Measurements from ENCODE around the genes STAT6, MBD6, DCTN2 and AGAP2.

GRCh38 chr12:57111098-57111591 is at the start of gene STAT6:
Gene STAT6, minus strand, starts transcription at chr12:57111362.
- PRO-cap: bidirectional peak, plus-strand start at chr12:57111472, minus-strand start at chr12:57111389

GRCh38 chr12:57159747-57160254 is 31.5 kb downstream of the LRP1 start:
- PRO-cap: no peak

GRCh38 chr12:57185452-57186062 is 31.0 kb upstream of the NXPH4 start:
- PRO-cap: no peak

GRCh38 chr12:57212032-57212312 is 4.6 kb upstream of the NXPH4 start:
- PRO-cap: no peak

DNA sequence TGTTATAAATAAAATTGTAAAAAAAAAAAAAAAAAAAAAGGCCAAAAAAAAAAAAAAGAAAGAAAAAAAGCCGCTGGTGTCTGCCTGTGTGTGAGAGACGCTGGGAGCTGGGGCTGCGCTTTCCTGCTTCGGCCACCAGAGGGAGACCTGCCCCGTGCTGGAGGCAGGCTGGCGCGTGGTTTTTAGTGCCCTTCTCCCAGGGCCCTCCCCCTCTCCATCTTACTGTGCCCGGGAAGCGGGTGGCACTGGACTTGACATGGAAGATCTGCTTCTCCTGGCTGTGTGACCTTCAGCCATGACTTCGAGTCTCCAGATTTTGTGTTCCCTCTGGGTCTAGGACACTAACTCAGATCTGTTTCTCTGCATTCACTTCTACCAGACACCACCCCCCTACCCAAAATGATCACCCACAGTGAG is 3.3 kb upstream of the NXPH4 start:
- PRO-cap: no peak

DNA sequence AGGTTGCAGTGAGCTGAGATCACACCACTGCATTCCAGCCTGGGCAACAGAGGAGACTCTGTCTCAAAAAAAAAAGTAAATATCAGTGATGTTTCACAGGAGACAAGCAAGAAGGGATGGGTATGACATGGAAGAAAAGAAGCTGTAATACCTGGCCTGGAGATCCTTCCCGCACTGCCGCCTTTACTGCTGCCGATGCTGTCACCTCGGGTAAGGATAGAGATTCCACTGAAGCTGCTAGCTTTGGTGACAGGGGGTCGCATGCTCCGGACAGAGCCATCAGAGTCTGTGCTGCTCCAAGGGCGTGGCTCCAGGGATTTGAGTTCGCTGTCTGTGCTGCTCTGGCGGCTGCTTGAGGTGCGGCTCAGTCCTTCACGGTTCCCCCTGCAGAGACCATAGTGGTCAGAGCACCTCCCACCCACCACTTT is 32.7 kb upstream of the STAC3 start:
- PRO-cap: no peak

DNA sequence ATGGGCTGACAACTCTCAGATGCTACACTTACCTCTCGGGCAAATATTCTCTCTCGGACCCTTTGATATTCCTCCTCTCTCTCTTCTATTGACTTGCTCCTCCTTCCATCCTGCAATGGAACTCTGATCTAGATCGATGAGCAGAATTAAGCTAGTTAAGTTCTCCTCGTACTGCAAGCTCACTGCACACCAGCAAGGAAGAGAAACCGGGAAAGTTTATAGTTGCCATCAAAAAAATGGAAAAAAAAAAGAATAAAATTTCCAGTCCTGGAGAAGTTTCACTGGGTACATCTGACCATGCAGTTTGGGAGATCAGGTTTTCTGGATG is 41.5 kb upstream of the STAC3 start:
- PRO-cap: no peak

GRCh38 chr12:57517736-57518890 is 2.2 kb downstream of the DDIT3 start:
- PRO-cap: no peak

DNA sequence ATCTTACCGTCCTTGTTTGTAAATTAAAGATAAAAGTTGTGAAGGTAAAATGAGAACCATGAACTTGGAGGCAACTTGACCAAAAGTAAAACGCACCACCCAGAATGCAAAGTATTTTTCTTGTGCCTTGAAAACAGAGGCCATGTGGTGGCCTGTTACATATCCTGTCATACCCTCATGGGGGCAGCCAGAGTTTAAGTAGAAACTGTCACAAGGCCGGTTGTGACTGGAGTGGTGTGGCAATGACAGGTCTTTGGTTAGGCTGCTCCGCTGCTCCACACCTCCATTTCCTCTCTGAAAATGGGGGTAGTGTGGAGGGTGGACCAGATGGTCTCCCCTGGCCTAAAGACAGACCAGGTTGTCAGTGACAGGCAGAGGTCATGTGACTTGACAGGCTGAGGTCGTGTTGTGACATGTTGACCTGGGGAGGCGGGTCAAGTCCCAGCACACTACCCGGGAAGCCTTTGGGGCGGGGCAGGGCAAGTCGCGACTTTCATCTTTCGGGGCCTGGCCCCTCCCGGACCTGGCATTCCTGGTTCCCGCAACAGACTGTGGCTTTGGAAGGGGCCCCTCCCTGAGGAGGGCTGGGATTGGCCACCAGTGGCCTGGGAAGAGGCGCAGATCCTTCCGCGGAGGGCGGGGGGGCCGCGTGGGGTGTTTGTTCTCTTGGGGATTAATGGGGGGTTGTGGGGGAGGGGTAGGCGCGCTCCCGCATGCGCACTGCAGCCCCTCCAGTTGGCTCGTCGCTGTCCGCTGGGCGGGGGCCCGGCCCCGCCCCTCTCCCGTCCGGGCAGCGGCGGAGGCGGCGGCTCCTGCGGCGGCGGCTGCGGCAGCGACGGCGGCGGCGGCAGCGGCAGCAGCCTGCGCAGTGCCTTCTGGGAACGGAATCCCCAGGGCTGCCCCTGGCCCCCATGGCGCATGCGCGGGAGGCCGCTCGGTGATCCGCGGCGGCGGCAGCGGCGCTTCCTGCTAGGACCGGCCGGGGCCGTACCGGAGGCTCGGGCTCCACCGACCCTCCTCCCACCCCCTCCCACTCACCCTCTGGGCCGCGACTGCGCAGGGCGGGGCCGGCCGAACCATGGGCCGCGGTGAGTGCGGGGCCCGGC is at the start of gene MBD6:
MBD6 (plus strand) TSS at position 901 of the 1,106 bp plus-strand sequence.
- PRO-cap: bidirectional peak, plus-strand start at position 223 of the sequence, minus-strand start at position 171 of the sequence; bidirectional peak, plus-strand start at position 287 of the sequence, minus-strand start at position 302 of the sequence; unidirectional peak, plus-strand start at position 927 of the sequence

GRCh38 chr12:57547011-57547644 is at the start of gene DCTN2:
Gene DCTN2, minus strand, starts transcription at chr12:57547192.
- PRO-cap: bidirectional peak, plus-strand start at chr12:57547178, minus-strand start at chr12:57547192

GRCh38 chr12:57550433-57551128 is 737 bp downstream of the KIF5A start:
- PRO-cap: no peak

GRCh38 chr12:57552779-57553791 is 3.2 kb downstream of the KIF5A start:
- PRO-cap: no peak

DNA sequence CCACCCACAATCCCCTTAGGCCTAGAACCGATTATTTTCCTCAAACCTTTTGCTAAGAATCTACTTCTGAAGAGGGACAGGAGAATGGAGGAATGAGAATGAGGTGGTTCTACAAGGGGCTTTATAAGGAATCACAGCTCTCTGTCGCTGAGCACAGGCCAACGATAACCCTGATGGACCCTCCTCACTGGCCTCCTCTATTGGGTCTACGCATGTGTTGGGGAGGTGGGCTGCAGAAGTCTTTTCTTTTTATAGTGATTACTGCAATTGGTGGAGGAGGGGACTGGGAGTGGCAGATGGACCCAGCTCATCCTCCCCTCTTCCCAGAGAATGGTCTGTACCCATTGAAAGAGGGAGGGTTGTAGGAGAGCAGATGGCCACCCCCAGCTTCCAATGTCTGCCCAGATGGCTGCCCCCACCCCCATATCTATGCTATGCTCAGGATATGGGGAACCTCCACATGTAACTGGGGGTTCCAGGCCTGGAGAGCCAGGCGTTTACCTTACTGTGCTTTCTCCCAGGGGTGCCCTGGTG is 1.1 kb downstream of the ARHGEF25 start:
- PRO-cap: no peak

DNA sequence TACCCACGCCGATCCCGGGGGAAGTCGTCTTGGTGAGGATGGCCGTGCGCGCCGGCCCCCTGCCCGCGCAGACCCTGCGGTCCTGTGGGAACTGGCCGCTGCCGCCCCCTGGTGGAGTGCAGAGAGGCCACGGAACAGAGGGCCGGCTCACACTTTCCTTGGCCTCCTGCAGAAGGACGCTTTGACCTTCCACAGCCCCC is 10.5 kb downstream of the ARHGEF25 start:
- PRO-cap: no peak

DNA sequence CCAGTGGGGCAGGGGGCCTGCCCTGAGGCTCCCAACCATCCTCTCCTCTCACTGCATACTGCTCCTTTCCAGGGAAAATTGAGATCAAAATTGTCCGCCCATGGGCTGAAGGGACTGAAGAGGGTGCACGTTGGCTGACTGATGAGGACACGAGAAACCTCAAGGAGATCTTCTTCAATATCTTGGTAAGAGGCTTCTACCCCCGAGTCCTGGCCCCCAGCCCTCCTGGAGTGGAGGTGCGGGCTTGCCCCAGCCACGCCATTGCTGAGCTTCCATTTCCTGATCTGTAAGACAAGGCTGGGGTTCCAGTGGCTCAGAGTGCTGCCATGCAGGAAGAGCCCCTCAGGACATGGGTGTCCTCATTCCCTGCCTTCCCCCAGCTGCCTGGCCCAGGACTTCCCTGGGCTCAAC is 18.2 kb downstream of the AGAP2 start:
- PRO-cap: no peak

DNA sequence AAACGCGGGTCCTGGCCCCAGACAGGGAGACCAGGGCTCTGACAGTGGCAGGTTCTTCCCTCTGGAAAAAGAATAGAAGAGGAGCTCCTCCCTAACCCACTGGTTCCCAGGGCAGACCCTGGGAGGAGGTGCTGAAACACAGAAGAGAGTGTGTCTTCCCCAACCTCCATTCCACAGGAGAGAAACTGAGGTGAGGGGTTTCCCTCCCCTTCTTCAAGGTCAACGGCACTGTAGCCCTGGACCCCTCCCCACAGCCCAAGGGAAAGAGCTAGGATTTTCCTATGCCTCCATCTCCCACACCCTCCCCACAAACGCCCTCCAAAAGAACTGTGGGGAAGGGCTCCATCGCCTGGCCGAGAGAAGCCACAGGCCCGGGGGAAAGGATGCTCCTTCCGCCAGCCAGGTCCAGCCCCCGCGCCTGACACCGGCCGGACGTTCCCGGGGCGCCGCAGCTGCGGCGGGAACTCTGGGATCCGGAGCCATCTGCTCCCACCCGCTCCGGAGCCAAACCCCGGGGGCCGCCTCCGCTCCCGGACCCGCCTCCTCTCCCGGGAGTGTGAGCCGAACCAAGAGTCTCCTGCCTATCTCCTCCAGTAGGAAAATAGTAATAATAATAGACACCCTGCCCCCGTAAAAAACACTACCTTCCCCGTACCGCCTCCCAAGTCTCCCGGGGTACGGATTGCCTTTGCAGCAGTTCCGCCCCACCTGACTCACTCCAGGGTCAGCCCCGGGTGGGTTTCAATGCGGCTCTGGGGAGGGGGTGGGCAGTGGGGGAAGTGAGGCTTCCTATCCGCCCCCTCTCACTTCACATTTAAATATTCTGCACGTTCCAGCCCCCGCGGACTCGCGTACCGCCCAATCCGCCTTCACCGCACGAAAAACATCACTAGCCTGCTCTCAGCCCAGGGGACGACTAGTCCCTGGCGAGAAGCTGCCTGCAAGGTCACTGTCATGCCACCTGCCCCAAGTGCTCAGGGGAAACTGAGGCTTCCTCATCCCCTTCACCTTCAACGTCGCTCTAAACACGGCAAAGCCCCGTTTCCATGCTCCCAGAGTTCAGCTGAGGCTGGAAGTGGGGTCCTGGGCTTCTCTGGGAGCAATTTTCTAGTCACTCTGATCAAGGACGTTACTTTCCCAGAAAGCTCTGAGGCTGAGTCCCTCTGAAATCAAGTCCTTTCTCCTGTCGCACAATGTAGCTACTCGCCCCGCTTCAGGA is 2.4 kb downstream of the AGAP2 start:
- PRO-cap: no peak

GRCh38 chr12:57738574-57739764 is at the start of gene AGAP2:
Gene AGAP2, minus strand, starts transcription at chr12:57738742.
- PRO-cap: no peak

DNA sequence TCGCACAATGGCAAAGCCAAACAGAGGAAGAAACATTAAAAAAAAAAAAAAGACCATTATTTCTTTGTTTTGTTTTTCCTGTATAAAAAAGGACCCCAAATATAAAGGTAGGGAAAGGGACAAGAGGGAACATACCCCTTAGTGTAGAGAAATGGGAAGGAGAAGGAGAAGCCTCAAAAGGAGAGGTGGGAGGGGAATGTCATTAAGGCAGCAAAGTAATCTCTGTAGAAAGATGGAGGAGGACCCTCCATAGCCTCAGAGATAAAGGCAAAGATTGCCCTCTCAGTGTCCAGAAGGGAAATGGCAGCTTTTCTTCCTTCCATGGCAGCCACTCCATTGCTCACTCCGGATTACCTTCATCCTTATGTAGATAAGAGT is 3.3 kb downstream of the TSPAN31 start:
- PRO-cap: no peak

GRCh38 chr12:57803161-57803868 is 15.2 kb downstream of the AVIL start:
- PRO-cap: no peak

GRCh38 chr12:57824256-57824761 is 5.8 kb upstream of the AVIL start:
- PRO-cap: no peak

All from natural killer cell (primary cell).